ReNcell CX (cell line): Measurements from ENCODE around the gene CYS1.

DNA sequence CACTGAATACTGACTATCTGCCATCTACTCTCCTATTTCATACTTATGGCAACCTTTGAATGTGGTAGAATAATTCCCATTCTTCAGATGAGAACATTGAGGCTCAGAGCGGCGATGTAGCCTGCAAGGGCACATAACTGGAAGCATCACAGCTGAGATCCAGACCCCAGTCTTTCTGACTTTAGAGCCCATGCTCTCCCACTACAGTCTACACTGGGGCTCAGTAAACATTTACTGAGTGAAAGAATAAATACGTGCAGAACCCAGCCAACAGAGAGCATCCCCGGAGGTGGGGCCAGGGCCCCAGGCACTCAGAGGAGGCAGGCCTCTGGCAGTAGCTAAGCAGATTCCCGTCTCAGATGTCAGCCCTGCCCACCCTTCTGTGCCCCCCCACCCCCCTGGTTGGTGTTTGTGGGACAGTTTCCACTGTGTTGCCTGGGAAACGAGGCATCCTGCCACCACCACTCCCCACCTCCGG lies 72.1 kb upstream of the YWHAQ start:
- PRO-cap, result no peak

DNA sequence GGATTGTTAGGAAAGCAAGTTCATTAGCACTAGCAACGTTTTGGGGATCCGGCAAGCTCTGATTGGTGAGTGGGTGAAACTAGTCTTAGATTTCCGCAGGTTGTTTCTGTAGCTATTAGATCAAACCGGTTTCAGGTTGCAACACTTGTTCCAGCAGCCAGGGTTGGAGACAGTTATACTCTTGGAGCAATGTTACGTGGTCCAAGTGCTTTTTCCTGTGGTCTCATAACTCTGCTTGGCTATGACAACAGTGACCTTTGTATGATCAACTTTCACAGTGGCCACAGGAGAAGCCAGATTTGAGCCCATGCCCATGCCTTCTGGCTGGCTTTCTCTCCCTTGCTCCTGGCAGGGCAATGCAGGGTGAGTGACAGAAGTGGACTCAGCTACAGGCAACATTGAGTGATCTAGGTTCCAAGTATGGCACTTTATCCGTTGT lies 84.5 kb upstream of the TAF1B start:
- PRO-cap, result no peak

DNA sequence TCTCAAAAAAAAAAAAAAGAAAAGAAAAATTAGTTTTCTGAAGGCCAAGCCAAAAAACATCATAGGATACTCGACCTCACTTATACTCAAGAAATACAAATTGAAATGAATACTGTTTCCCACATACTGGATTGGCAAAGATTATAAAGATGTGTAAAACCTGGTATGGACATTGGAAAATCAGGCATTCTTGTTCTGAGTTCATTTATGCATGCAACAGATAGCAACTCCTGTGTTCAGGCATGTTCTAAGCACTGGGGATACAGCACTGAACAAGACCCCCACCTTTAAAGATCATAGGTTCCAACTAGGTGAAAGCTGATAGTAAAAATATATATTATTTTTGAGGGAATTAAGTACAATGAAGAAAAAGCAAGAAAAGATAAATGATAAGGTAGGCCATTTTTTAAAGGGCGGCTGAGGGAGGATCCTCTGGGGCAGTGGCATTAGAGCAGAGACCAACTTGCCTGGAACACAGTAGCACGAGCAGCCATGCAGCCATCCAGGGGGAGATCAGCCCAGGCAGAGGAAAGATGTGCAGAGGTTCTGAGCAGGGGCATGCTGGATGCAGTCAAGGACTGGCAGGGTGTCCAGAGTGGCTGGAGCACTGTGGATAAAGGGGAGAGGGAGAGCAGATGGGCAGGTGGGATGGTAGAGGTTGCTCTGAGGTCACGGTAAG lies 16.5 kb upstream of the GRHL1 start:
- PRO-cap, result no peak

- PRO-cap, result no peak
These were observed 2.8 kb downstream of the GRHL1 start for GRCh38 chr2:9954236-9954838.

GRCh38 chr2:10006179-10007347 lies 36.8 kb upstream of the KLF11 start:
- PRO-cap, result no peak

DNA sequence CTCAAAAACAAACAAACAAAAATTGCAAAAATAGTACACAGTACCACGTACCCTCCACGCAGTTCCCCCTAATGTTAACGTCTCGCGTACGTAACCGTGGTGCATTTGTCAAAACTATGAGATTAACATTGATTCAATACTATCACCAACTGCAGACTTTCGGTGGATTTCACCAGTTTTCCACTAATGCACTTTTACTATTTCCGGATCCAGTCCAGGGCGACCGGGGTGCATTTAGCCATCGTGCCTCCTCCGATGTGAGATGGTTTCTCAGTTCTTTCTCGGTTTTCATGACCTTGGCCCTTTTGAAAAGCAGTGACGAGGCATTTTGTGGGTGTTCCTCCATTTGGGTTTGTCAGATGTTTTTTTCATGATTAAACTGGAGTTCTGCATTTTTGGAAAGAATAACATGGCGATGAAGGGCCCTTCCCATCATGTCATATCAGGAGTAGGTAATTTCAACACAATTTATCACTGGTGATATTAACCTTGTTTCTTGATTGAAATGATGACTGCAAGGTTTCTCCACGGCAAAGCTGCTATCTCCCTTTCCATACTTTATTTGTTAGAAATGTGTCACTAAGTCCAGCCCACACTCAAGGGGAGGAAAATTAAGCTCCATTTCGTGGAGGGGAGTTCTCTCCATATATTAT lies 9.1 kb upstream of the KLF11 start:
- PRO-cap, result no peak

DNA sequence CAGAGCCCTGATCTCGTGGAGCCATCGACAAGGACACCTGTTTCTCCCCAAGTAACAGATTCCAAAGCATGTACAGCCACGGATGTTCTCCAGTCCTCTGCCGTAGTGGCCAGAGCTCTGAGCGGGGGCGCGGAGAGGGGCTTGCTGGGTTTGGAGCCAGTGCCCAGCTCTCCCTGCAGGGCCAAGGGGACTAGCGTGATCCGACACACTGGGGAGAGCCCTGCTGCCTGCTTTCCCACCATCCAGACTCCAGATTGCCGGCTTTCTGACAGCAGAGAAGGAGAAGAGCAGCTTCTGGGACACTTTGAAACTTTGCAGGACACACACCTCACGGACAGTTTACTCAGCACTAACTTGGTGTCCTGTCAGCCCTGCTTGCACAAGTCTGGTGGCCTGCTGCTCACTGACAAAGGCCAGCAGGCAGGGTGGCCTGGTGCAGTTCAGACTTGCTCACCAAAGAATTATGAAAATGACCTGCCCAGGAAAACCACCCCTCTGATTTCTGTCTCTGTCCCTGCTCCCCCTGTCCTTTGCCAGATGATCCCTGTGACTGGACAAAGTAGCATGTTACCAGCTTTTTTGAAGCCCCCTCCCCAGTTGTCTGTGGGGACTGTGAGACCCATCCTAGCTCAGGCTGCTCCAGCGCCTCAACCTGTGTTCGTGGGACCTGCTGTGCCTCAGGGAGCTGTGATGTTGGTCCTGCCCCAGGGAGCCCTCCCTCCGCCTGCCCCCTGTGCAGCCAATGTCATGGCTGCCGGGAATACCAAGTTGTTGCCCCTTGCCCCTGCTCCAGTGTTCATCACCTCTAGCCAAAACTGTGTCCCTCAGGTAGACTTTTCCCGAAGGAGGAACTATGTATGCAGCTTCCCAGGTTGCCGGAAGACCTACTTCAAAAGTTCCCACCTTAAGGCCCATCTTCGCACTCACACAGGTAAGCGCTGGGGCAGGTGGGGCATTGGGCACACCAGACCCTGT lies 4.6 kb downstream of the KLF11 start:
- PRO-cap, result no peak

DNA sequence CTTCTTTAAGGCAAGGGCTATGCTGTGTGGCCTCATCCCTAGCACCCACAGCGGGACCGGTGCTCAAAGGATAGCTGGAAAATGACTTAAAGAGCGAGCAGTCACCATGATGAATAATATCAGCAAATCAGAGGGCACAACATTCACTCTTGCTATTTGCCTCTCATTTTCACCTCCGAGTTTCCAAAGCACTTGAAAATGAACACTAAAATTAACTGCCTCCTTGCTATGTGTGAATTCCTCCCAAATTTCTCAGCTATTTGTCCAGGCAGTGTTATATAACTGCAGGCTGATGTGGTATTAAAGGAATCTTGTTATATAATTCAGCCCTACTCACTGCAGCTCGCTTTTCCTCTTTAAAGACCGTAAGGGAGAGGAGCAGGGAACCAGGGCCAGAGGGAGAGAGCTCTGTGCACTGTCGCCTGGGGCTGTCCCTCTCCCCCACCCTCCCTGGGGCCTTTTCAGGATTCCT lies 1.4 kb downstream of the CYS1 start:
- PRO-cap, result no peak

GRCh38 chr2:10079859-10080428 lies at the start of gene CYS1:
Gene CYS1 (minus strand): TSS chr2:10080411.
- PRO-cap, result no peak

- PRO-cap, result unidirectional peak, plus-strand start at chr2:10170609
These were observed 47.8 kb downstream of the RRM2 start for GRCh38 chr2:10170322-10170773.

DNA sequence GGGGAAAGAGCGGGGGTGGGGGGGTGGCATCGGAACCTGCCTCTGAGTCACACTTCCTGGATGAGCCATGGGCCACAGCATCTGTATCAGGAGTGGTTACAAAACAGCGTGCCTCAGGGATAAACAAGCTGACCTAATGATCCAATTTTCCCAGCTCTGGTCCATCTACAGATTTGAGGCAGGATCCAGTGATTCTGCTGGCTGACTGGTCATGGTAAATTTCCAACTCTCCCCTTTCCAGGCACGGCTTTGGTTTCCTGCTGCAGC lies 4.8 kb upstream of the HPCAL1 start:
- PRO-cap, result no peak

DNA sequence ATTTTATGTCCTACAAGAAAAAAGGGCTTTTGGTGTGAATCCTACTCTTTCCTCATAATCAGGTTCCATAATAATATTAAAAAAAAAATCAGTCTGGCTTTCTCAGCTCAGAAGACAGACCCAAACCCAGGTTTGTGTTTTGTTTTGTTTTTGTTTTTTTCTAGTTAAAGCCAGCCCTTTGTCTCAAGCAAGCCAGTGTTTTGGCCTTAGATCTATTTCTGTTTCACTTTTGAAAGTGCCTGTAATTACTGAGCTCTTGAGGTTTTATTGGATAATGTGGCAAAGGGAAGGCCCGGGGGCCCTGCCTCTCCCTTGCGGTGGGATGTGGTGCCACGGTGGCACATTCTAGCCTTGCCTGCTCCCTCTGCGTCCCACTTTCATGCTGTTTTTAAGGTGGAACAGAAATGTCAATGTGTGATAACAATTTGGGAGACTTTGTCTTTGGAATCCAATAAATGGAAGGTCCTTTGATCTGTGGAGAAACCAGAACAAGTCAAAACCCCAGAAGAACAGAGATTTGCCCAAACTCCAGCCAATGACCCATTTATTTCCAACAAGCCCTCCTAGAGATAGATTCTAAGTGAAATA lies 2.5 kb downstream of the HPCAL1 start:
- PRO-cap, result no peak

DNA sequence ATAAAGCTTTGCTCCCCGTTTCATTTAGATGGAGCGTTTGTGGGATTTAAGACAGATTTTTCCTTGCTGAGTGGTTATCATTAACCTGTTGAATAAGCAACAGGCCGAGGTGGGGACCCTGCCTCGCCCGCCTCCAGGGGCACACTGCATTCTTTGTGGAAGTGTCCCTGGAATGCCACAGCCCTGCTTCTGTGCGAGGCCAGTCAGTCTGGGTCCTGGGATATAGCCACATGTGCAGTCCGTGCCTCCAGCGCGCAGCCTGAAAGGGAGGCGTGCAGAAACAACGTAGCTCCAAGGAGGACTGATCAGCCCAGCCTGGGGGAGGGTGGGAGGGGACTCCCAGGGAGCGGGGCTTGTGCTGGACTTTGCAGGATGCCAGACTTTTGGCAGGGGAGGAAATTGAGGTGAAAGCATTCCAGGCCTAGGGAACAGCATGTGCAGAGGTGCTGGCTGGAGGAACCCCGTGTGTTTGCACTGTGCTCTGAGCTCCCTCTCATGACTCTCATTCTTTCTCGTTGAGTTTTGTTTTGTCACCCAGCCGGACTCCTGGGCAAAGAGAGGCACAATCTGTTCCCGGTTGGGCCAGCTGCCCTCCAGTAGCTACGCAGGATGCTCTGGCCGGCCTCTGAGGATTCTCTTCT lies 39.6 kb downstream of the HPCAL1 start:
- PRO-cap, result no peak

- PRO-cap, result no peak
These were observed 58.6 kb downstream of the ODC1 start for GRCh38 chr2:10389253-10390129.

- PRO-cap, result no peak
These were observed 55.4 kb downstream of the ODC1 start for GRCh38 chr2:10392508-10393360.

GRCh38 chr2:10426594-10427221 lies 21.4 kb downstream of the ODC1 start:
- PRO-cap, result no peak

DNA sequence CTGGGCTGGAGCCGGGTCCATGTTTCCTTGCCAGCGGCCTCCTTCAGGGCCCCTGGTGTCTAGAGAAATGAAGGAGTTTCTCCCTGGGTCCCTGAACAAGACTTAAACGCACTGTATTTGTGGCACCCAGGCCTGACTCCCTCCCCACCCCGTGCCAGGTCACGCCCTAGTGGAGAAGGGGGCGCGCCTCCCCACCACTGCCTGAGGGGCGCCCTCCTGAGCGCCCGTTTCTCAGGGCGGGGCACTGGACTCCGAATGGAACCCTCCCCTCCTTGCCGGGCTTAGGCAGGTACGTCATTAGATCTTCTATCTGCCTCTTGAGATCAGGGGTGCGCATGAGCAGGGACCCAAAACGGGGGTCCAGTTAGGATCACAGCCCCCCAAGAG lies 16.3 kb downstream of the ODC1 start:
- PRO-cap, result no peak

GRCh38 chr2:10439899-10441083 lies 7.8 kb downstream of the ODC1 start:
- PRO-cap, result no peak

GRCh38 chr2:10493597-10494222 lies 45.6 kb upstream of the ODC1 start:
- PRO-cap, result no peak

DNA sequence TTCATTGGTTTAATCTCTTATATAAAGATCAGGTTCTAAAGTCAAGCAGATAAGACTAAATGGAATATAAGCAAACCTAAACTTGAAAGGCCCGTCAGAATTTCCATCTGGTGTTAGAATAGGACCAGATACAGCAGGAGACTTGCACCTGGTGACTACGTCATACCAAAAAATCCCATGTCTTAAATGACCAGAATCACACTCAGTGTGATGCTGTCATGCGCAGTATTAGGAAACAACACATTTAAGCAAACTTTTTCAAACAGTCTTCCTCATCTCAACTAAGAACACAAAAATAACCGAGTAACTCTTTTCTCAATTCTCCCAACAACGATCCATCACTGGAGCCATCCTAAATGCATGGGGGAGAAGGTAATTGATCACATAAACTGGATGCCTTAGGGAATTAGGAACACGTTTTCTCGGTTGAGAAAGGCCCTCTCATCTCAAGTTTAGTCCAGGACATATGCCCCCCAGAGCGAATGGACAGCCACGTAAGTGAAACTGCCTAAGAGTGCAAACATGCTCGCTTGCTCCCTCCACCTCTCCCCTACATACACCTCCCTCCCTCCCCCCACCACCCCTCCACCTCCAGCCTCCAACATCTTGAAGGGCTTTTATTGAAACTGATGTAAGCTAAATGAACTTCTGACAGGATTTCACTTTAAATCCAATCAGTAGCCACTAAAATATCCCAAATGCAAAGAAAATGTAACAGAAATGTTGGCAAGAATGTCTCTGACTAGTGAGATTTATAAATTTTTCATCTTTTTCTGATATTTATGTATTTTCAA lies 61.0 kb downstream of the NOL10 start:
- PRO-cap, result no peak